Mesangial cell (primary cell): ENCODE results near the genes M6PR, CLEC12A, KLRC2 and PRB4.

DNA sequence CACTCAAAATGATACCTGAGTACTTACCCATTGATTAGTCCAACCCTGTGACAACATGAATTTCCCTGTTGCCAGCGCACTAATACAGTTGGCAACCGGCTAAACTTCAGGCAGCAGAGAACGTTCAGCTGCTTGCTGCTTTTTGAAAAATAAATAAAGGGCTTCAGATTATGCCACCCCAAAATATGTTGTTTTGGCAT is 9.9 kb upstream of the PHC1 start:
- RAMPAGE, long total RNA = no peak

DNA sequence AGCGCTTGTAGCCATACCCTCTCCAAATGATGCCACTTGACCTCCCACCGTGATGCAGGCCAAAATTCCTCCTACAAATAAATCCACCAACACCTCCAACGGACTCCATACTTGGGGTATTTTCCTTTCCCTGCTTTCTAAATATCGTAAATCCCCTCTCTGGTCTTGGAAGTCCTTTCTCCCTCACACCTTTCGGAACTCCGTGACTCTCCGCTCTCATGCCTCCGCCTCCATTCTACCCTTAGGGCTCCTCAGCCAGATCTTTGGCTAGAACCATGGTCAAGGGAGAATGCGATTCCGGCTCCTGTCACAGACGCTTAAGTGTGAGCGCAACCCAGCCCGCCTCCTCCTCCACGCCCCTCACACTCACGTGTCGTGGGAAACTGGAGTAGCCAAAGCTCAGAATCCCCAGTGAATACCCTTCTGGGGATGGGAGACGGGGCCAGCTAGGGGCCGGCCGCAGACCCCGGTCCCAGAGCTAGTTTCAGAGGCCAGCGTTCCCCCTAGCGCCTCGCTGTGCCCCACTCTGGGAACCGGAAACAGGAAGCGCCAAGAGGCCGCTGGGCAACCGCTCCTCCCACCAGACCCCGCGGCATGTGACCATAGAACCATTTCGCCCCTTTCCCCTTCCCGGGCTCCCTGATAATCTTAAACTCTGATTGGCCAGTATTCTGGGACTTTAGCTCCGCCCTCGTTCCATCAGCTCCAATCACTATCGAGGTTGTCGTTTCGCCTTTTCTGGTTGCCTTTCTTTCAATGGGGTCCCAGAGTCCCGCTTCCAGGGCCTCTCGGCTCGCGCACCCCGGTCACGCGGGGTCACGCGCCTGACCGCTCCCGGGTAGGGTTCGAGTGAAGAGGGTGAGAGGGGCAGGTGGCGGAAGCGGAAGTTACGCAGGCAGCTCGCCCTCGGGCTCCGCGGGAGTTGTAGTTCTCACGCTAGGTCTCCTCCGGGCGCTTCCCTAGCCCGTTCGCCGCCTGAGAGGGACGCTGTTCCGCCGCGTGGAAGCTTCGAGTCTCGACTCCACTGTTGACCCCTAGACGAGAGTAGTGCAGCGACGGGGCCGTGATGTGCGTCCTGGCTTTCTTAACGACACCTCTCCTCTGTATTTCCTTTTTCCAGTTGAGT is at the start of gene M6PR:
Gene M6PR, minus strand, starts transcription at position 528 of the 1,126 bp plus-strand sequence.
- RAMPAGE, long total RNA = start-site peak on the minus strand centred at position 516 of the sequence, 46 bp wide, 778 reads

DNA sequence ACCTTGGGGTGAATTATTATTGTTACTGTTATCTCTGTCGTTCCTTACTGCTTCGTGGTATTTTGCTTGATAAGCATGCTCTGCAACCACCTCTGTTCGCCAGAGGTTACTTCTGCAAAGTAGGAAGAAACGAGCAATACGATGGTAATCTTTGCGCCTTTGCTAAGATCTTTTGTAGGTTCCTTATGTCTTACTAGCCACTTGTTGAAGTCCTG is 706 bp upstream of the M6PR start:
- RAMPAGE, long total RNA = no peak

GRCh38 chr12:9146740-9147162 is 31.0 kb upstream of the A2M start:
- RAMPAGE, long total RNA = no peak

GRCh38 chr12:9406159-9406773 is 198.1 kb upstream of the PZP start:
- RAMPAGE, long total RNA = no peak

- RAMPAGE, long total RNA = no peak
These were observed 159.1 kb downstream of the KLRB1 start for GRCh38 chr12:9448608-9449071.

- RAMPAGE, long total RNA = no peak
These were observed 18.0 kb downstream of the CD69 start for GRCh38 chr12:9742683-9743140.

DNA sequence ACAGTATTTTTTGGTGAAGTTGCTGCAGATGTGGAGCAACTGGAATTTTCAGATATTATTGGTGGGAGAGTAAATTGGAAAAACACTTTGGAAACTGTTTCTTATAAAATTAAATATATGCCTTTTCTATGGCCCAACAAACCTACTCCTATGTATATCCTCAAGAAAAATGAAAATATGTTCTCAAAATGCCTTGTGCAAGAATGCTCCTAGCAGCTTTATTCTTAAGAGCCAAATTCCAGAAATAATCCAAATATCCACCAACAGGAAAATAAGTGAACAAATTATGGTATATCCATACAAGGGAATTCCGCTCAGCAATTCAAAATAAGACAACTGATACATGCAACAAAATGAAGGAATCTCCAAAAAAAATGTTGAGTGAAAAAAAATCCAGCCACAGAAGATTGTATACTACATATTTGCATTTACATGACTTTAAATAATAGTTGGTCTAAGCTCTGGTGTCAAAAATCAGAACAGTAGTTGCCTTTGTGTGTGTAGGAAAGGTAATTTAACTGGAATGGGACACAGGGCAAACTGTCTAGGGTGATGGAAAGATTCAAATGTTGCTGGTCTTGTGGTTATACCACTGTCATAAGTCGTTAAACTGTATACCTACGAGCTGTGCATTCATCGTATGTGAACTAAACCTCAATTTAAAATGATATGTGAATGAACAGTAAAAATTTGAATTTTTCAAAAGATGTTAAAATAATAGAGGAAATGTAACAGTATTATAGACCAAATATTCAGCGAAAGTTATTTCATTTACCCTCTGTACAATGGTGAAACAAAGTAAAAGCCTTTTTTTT is 3.2 kb downstream of the CD69 start:
- RAMPAGE, long total RNA = no peak

DNA sequence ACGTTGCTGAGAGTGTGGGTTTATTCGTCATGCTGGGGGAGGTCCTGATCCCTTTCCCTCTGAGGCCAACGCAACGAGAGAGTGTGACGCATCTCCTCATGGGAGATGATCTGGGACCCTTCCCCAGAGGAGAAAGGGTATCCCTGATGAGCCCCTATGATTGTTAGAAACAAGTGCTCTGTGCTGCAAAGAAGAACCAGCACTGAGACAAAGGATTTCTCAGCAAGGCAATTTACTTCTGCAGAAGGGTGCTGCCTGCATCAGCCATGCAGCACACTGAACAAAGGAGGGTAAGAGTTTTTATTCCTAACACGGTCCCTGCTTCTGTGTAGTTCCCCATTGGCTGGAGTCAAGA is 21.4 kb downstream of the CLEC2A start:
- RAMPAGE, long total RNA = no peak

DNA sequence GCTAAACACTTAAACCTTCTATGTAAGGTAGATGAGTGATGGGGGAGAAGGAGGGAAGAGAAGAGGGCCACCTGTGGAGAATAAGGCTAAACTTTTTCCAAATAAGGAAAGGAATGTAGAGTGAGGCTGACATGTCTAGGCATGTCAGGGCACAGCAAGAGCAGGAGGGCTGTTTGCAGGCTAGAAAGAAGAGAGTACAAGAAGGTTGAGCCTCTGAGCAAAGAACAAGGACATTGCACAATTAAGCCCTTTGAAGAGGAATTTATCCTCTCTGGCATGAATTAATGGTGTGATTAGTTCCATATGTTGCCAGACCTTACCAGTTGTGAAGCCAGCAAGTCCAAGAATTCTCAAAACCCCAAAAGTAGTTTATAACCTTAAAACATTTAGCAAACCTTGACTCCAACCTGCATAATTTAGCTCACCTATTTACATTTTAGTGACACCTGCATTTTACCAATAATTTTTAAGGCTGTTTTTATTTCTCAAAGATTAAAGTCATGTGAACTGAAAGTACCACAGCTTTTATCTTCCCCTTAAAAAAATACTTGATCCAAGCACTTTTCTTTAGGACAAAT is 20.9 kb downstream of the CLEC2A start:
- RAMPAGE, long total RNA = no peak

- RAMPAGE, long total RNA = no peak
These were observed at the start of gene CLEC12A for GRCh38 chr12:9971290-9971611. TSS of gene CLEC12A (plus strand) at chr12:9971409.

DNA sequence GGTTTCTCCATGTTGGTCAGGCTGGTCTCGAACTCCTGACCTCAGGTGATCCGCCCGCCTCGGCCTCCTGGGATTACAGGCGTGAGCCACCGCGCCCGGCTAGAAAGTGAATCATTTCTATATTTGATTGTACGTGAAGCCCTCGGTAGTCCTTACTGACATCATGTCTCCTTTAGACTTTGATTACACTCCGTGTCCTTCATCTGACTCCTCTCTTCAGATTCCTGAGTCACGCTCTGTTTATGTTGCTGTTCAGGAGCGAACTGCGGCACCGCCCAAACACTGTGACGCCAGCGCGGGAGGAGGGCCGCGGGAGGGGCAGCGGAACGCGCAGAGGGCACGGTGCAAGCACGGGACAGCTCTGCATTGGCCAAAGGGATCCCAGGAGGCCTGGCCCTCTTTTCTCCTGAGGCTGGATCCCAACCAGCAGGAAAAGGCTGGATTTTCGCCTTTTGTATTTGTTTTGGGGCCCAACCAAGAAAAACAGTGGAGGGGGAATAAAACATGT is 480 bp upstream of the GABARAPL1 start:
- RAMPAGE, long total RNA = no peak

- RAMPAGE, long total RNA = no peak
These were observed 16.7 kb upstream of the KLRD1 start for GRCh38 chr12:10291025-10291289.

DNA sequence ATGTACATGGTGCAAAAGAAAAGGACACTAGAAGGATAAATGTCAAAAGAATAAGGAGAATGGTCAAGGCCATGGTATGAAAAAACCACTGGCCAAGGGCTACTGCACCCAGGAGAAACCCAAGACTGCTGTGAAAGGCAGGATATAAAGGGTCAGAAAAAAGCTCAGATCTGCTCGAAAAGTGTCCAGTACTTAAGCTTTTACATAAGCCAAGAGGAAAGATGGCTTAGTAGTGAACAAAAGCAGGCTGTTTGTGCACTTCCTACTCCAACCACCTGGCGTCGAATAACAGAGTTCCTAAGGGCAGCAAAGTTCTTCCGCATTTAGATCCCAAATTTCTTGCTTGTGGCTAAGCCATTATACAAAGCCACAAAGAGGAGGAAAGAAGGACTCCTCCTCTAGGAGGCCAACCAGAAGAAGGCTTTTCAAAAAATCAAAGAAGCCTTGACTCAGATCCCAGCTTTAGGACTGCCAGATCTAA is 23.9 kb downstream of the KLRK1 start:
- RAMPAGE, long total RNA = no peak

DNA sequence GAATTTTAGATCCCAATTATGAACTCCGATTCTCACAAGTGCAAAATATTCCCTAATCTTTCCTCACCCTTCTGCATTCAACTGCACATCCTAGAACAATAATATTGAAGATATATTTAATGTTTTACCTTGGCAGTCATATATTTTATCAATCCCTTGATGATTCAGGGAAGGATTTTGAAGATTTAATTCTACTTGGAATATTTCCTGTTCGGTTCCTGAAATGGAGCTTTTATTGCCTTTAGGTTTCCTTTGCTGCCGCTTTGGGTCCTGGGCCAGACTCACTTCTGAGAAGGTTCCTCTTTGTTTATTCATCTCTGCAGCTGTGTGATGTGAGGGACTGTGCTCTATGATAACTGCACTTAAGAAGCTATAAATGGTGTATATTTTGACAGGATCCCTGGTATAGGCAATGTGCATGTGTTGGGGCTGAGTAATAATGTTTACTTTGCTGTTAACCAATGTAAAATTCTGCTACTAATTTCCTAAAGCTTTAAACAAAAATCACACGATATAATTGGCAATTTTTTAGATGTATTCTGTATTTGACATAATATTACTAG is at the start of gene KLRC2:
Gene KLRC2, minus strand, starts transcription at position 339 of the 563 bp plus-strand sequence.
- RAMPAGE, long total RNA = no peak

- RAMPAGE, long total RNA = no peak
These were observed 28.3 kb upstream of the MAGOHB start for GRCh38 chr12:10641559-10642342.

- RAMPAGE, long total RNA = no peak
These were observed 4.2 kb downstream of the YBX3 start for GRCh38 chr12:10719021-10719256.

GRCh38 chr12:10942825-10943508 is 3.9 kb upstream of the TAS2R14 start:
- RAMPAGE, long total RNA = no peak

DNA sequence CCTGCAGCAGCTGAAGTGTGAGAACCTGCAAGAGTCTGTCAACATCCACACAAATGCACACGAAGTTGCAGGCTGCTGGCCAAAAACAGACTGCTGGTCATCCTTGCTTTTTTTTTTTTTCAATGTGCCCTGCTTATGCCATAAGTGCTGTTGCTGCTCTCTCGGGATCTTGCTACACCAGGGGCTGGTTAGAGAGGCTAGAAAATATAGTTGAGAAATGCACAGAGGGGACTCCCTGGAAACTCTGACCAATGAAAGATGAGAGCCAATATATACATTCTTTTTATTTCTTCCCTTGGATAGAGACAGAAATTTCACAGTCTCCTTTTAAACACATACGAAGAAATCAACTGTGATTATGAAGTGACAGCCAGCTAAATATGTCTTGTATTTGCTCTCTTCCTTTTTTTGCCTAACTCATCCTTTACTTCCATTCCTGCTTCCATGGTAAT is 16.7 kb upstream of the TAS2R30 start:
- RAMPAGE, long total RNA = no peak

DNA sequence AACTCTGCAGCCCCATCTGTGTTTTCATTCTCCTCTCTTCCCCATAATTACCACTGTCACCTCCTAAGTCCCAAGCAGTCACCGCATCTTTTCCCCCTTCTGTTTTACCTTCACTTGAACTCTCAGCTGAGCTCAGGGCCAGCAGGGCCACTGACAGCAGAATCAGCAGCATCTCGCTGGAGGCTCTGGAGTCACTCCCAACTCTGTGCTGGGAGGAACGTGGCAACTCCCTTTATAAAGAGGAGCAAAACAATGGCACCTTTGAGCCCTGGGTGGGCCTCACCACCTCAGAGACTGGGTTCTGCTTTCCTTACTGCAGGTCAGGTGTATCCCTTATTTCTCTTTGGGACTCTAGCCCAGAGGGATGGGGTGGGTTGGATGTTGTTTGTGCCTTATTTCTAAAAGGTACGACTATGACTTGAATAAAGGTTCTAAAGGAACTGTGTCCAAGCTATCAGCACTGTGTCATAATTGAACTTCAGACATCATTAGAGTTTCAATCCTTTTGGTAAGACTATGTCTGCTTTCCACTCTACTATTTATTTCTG is at the start of gene PRB4:
Gene PRB4, minus strand, starts transcription at position 210 of the 548 bp plus-strand sequence.
- RAMPAGE, long total RNA = no peak